ENCODE measurements around the gene ZNF248.

- RRBS: no CpG with 5 or more reads among the region's 2 CpGs
Observed at GRCh38 chr10:33191236-33191483, 143.3 kb downstream of the NRP1 start.

DNA sequence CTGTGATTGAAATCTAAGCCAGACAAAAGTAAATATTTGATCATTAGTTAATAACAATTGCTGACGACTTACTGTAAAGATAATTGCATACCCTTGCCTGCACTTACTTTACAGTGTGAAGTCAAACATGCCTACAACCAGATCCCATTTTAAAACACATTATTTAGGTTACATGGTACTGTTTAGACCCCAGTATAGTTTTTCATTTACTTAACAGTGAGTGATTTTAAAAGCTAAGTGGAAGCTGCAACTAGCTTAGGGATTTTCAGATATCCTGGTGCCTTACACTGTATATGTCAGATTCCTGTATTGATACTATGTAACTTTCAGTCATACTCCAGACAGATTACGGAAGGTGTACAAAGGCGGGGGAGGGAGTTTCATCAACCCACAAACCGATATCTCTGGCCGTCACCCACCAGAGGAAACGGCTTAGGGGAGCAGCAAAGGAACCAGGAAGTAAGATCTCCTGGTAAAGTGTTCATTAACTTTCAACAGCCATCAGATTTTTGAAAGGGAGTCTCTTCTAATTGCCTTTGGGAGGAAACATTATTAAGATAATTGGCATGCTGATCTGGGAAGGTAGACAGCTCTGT lies 906 bp downstream of the NRP1 start:
- RRBS: no CpG with 5 or more reads among the region's 6 CpGs

DNA sequence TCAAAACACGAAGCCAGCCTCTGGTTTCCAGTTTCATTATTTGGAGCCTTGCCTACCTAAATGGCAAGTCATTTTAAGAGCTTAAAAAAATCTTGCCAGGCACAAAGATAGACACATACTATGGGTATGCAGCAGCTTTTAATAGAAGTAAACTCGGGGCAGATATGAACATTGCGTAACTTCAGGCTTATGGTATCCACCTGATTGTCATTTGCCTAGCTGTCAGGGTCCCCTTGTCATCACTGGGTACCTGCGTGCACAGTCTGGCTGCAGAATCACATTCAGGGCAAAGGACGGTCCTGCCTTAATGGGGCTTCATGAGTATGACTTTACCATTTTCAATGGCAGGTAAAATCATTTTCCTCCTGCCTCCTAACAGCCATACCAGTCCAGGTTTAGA lies 466.1 kb upstream of the NRP1 start:
- RRBS: no CpG with 5 or more reads among the region's 5 CpGs

DNA sequence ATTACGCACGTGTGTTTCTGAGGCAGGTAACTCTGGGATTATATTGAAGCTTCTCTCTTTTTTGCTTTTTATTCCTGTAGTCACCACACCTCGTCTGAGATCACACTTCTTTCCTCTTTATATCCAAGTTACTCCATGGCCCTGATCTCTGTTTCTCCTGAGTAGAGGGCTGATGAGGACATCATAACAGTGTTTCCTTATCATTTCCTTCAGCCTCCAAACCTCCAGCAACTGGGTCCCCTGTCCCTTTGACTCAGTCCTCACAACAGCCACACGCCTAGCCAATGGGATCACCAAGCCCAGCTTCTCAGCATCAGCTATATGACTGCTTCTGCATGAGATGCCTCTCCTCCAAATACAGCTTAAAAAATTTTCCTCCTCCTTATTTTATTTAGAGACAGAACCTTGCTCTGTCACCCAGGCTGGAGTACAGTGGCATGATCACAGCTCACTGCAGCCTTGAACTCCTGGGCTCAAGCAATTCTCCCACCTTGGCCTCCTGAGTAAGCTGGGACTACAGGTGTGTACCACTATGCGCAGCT lies 586.2 kb downstream of the PARD3 start:
- RRBS: no CpG with 5 or more reads among the region's 5 CpGs

GRCh38 chr10:34659601-34660245 lies 155.4 kb downstream of the PARD3 start:
- RRBS: no CpG with 5 or more reads among the region's 2 CpGs

DNA sequence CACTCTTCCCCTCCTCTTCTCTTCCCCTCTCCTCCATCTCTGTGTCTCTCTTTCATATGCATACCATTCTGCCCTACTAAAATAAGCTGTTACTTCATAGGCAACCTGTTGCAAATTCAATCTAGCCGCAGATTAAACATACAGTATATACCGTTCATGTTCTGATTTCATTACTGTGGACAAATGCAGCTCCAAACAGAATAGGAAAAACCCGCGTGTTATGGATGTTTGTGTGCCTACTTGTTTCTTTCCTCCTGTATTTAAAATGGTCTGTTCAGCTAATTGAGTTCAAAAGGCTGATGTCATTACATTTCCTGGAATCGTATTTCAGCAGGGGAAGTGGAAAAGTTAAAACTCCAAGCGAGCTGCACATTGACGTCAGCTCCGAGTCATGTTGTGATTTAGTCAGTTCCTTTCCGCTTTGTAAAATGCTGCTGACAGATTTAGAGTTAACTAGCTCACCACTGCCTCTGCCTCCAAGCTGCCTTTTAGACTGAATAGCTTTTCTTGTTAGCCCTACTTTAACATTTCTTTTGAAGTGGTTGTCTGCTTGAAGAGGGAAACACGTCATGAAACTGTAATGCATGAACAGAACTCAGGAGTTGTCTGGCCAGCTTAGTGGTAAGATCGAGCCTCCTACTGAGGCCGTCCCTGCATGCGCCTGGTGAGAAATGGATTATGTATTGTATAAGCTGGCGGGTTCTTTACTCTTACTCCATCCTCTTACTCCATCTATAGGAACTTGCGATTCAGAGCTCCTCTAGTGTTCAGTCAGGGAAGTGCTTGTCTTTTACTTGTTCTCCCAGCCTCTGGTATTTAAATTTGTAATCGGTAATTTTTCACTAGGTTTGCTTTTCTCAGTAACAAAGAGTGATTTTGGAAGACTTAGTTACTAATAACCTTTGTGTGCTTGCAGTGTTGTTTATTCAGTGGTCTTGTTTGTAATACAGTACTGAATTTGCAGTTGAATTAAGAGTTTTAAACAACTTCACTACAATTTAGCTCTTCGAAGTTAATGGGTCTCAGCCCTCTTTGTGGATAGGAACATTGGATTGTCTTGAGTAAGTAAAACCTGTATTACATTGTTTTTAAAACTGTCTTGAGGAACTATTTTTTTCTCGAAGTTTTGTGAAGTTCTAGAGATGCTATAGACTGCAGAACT lies 69.2 kb downstream of the CREM start:
- RRBS: no CpG with 5 or more reads among the region's 18 CpGs

DNA sequence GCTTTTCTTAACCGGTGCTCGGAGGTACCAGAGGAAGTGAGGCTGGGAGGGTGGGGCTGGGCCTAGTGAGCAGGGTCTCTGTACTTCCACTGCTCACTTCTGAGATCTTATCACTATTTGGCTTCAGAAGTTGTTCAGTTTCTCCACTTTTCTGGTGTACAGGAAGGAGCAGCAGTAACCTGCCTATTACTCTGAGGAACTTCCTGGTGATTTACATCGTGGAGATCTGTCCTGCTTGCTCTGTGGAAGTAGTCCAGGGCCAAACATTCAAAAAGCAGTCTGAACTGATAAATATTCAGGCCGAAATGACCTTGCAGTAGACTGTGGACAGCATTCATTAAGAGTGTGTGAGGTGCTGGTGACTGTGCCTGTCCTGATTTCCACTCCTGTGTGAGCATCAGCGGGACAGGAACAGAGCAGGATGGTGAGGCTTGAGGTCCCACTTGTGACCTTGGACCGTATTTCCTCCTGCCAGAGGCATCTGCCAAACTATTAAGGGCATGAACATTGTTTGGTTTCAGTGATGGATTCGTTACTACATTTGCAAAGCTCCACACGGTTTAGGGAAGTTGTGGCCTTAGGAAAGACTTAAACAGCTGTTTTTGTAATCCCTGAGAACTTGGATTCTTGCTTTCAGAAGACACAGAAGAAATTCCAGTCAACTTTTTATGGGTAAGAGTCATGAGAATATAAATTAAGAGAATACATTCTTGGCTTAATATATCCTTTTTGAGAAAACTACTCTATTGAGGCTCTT lies 32.7 kb downstream of the CCNY start:
- RRBS: no CpG with 5 or more reads among the region's 8 CpGs

DNA sequence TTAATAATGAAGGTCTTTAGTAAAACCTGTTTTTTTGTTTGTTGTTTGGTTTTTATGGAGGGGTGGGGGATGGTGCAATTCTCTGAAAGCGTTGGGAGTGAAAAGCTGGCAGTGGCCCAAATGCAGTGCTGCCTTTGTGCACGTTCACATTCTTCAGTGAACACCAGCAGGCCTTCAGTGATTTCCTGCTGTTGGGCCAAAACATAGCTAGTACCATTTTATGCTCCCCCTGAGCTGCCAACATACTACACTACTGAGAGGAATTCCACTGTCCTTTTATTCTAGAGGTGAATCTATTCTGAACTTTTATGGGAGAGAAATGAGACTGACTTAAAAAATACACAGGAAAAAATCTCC lies 50.5 kb downstream of the CCNY start:
- RRBS: no CpG with 5 or more reads among the region's 2 CpGs

DNA sequence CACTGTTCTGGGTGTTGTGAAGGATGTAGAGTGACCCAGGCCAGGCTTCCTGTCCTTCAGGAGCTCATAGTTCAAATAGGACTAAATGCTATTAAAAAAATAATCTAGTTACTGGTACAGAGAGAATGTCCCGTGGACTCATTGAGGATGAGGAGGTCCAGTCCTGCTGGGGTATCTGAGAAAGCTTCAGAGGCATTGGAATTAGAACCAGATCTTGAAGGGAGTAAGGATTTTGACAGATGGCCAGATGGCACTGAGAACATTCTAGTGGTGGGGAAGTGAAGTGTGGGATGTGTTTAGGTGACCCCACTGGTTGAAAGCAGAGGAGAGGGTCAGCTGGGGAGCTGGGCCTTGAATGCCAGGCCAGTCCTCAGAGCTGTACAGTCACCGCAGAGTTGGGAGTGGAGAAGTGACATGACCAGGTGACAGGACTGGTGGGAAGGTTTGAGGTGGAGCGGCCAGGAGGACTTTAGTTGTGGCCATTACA lies 56.1 kb downstream of the CCNY start:
- RRBS: no CpG with 5 or more reads among the region's 3 CpGs

DNA sequence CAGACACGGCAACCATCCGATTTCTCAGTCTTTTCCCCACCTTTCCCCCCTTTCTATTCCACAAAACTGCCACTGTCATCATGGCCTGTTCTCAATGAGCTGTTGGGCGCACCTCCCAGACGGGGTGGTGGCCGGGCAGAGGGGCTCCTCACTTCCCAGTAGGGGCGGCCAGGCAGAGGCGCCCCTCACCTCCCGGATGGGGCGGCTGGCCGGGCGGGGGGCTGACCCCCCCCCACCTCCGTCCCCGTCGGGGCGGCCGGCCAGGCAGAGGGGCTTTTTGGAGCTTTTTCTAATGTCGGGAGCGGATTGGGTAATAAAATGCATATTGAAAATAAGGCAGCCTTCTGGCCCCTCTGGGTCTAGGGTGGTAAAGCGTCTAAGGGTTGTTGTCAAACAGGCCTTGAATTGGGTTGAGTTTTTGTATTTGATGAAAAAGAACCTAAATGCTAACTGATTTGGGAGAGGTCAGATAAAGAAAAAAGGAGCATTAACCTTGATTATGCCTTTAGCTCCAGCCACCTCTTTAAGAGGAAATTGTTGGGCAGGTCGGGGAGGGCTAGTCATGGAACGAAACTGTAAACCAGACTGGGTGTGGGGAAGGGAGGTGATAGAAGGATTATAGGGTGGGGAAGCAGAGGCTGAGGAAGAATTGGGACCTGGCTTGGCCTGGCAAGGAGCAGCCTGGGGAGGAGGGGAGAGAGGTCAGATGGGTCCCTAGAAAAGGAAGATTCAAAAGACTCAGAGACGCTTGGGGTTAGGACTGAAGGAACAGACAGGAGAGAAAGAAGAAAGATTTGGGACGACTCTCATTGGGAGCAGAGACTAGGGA lies 70.5 kb downstream of the CCNY start:
- RRBS: no CpG with 5 or more reads among the region's 23 CpGs

- RRBS: no CpG with 5 or more reads among the region's 3 CpGs
Observed at GRCh38 chr10:37829049-37829842, 28.2 kb downstream of the ZNF248 start.

DNA sequence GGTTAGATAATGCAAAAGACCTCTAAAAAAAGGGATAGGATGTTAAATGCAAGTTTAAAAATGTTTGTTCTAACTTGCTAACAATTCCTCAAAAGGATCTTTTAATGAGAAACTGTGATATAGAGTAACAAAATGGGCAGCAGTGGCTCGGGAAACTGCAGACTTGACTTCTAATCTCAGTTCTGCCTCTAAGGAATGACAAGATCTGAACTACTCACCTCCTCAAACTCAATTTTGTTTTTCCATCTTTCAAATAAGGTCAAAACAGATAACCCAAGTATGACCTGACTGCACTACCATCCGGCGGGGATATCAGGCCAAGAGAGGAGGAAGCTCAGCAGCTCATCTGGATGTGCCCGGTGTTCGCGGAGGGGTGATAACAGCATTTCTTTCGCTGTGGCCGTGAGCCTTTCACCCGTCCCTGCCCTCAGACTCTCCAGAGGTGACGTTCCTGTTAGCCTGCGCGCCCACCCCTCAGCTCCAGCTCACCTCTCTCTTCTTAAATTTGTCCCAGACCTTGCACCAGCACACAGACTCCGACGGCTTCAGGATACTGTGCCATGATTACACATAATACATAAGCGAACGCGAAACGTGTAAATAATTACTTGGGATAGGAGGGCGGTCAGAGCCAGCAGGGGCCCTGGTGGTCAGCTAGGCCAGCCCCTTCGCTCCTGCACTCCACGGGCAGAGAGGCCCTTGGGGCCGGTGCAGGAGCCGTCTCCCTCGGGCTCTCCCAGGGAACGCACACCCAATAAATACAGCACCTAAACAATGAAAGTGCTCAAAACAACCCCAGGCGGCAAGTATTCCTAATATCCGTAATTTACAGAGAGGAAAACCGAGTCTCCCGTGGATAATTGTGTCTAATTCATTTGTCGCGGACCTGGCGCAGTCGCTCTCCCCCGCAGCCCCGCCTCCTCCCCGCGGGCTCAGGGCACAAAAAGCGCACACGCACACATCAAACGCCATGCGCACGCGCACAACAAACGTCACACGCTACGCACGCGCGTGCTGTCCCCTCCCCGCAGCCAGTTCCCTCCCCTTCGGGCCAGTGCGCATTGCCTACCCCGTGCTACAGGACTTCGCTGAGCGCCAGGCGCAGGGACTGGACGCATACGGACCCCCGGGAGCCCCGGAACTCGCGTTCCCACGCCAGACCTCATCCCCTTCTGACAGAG lies at the start of gene ZNF248:
TSS of gene ZNF248 (minus strand) at position 915 of the 1,181 bp plus-strand sequence.
- RRBS: 8% methylated on average over 3 of the region's 63 CpGs

GRCh38 chr10:37857877-37858453 lies 555 bp upstream of the ZNF248 start:
- RRBS: no CpG with 5 or more reads among the region's 38 CpGs

DNA sequence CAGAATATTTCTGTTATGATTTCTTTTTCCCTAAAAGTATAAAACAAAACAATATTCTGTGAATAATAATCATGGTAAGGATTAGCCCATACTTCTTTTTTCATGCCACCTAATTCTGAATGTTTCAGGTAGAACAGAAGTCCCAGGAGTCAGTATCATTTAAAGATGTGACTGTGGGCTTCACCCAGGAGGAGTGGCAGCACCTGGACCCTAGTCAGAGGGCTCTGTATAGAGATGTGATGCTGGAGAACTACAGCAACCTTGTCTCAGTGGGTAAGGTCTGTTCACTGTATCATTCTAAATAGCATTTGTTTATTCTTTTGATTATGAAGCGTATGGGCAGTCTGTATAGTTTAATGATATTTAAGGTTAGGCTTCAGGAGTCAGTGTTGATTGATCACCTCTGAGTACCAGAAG lies 6.3 kb downstream of the ZNF33A start:
- RRBS: no CpG with 5 or more reads among the region's 1 CpG

DNA sequence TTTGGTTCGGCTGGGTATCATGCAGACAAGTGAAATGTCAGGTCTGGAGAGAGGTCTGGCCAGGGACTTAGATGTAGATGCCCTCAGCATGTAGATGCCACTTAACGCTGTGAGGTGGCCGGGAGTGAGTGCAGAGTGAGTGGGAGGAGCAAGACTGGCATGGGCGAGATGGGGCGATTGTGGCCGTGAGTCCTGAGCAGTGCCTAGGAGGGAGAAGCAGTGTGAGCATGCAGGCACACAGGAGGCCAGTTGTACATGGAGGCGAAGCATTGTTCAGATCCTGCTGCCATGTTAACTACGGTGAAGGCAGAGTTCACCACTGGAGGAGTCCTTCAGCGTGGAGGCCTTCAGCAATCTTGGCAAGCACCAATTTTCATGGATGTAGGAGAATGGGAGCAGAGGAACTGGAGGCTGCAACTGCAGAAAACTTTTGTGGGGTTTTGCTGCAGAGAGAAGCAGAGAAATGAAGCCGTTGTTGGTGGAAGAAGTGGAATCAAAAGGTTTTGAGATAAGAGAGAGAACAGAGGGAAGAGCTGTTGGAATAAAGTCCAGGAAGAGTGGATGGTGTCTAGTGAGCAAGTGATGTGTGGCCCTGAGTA lies 36.2 kb downstream of the BMS1 start:
- RRBS: no CpG with 5 or more reads among the region's 10 CpGs

- RRBS: 4% methylated on average over 8 of the region's 45 CpGs
Observed at GRCh38 chr10:42932633-42933337, 144.1 kb upstream of the RET start.

DNA sequence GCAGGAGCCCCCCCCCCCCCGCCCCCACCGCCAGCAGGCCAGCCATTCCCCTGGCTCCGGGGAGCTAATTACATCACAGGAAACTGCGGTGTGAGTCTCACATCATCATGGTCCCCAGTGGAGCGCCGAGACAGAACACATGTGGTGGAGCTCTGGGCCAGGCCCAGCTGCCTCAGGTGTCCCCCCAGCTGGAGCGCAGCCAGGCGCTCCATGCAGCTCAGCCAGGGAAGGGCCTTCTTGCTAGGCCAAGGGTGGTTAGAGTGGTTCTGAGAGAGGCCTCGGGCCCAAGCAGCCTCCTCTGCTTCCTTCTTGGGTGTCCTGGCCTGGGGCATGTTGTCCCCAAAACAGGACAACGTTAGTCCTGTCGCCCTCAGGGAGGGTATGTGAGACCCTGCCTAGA lies 37.3 kb upstream of the RET start:
- RRBS: no CpG with 5 or more reads among the region's 11 CpGs

- RRBS: no CpG with 5 or more reads among the region's 9 CpGs
Observed at GRCh38 chr10:43127537-43127823, 10.8 kb upstream of the CSGALNACT2 start.

DNA sequence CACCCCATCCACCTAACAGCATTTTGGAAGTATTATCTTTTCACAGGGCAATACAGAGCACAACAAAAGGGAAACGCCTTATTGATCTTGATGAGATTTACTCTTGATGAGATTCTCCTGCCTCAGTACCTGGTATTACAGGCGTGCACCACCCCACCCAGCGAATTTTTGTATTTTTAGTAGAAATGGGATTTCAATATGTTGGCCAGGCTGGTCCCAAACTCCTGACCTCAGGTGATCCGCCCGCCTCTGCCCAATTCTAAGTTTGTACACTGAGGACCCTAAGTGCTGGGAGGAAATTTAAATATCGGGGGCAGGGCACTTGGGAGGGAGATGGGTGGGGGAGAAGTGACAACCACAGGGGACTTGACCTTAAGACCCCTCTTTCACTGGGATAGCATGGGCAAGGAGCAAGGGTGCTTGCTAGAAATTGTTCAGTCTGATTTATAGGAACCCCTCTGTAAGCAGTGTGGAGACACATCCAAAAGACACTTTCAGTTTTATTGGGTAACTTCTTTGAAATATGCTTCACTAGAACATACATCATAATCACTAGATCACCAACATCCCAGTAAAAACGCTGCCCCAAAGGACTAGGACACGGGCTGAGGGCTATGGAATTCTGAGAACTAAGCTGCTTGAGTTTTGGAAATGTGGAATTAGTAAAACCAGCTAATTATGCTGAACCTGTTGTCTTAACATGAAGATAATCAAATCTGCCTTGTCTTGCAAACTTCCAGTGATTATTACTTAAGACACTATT lies 14.0 kb downstream of the HNRNPF start:
- RRBS: no CpG with 5 or more reads among the region's 8 CpGs

GRCh38 chr10:43452156-43452581 lies 15.3 kb downstream of the ZNF487 start:
- RRBS: no CpG with 5 or more reads among the region's 3 CpGs